Epithelial cell of alveolus of lung (primary cell): ENCODE measurements around a stretch of chr16.

- RAMPAGE, long total RNA = no peak
- RRBS = no CpG with 5 or more reads among the region's 4 CpGs
Measured at GRCh38 chr16:57776610-57777197, 25.6 kb downstream of the KIFC3 start.

GRCh38 chr16:57799307-57800148, 2.8 kb downstream of the KIFC3 start:
- RAMPAGE, long total RNA = no peak
- RRBS = no CpG with 5 or more reads among the region's 8 CpGs

DNA sequence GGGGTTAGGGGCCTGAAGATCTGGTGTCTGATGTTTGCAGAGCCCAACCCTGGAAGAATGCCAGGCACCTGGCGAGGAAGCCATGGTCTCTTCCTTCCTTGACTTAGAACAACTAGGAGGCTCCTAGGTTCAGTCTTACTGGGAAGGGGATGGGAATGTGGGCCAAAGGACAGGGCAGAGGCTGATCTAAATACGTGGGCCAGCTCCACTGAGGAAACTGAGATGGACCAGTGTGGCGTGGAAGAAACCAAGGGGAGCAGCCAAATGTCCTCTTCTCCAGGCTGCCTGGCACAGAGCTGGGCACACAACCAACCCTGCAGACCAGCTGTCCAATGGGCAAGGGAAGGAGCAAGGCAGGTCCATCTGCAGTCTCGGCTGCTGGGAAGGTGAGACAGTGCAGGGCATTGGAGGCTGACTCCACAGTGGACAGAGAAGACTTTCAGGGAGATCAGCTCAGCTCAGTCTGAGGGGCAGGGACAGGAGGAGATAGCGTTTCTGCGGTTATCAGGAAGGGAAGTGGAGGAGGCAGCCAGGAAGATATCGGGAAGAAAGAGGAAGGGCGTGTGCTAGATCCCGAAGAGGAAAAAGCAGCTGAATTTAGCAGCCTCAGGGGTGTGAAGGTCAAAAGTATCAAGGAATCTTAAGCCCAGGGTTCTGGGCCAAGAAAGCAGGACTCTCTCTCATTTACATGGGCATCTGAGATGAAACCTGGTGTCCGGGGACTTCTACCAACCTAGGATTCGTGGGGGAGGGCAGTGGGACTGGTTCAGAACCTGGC, 2.0 kb downstream of the KIFC3 start:
- RAMPAGE, long total RNA = no peak
- RRBS = no CpG with 5 or more reads among the region's 11 CpGs

DNA sequence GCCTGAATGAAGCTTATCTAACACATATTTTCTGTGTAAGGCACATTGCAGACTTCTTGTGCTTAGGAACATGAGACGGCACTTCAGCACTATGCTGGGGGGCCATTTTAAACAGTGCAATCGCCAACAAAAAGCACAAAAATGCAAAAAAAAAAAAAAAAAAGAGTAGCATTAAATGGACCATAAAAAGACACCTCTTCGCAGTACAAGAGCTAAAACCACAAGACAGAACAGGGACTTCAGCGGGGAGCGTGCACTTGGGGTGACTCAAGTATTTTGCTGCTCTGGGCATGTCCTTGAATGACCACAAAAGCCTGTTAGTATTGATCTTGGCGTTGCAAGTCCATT, 79.0 kb downstream of the CNGB1 start:
- RAMPAGE, long total RNA = no peak
- RRBS = no CpG with 5 or more reads among the region's 6 CpGs

- RAMPAGE, long total RNA = no peak
- RRBS = no CpG with 5 or more reads among the region's 8 CpGs
Measured at GRCh38 chr16:57894441-57895108, 76.4 kb downstream of the CNGB1 start.

- RAMPAGE, long total RNA = no peak
- RRBS = 67% methylated on average over 1 of the region's 7 CpGs
Measured at GRCh38 chr16:57899058-57899424, 71.9 kb downstream of the CNGB1 start.

- RAMPAGE, long total RNA = no peak
- RRBS = no CpG with 5 or more reads among the region's 3 CpGs
Measured at GRCh38 chr16:57949757-57949956, 21.3 kb downstream of the CNGB1 start.

- RAMPAGE, long total RNA = no peak
- RRBS = no CpG with 5 or more reads among the region's 13 CpGs
Measured at GRCh38 chr16:57955354-57956145, 15.4 kb downstream of the CNGB1 start.

DNA sequence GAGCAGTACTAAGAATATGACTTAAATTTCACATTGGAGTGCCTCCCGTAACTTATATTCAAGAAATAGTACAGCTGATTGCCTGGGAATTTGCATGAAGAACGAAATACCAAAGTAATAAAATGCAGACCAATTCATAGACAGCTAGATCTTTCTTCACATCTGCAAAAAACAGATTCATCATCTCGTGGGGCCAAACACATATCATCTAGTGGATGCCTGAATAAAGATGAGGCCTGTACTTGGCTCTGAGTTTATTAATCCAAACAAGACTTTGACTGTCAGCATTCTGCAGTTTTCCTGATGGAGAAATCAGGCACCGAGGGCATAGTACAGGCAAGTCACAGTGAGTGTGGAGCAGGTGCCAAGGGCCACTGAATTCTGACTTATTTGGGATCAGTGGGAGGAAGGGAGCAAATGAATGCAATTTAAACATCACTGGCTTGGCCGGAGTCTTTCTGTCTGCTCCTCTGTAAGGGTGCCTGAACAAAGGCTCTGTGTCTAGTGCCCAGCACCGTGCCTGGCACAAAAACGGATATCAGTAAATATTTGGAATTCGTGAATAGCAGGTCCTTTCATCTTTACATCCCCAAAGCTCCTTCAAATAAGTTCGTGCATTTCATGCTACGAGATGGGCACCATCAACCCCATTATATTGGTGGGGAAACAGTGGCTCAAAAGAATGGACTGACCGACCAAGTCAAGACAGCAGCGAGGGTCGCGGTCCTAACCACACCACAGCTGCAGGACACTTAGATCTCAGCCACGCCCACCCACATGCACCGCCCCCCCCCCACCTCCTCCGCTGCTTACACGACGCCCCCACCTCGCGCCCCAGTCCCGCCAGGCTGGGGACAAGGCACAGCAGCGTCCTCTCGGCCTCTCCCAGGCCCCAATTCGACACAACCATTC, 877 bp downstream of the CFAP20 start:
- RAMPAGE, long total RNA = no peak
- RRBS = no CpG with 5 or more reads among the region's 25 CpGs

- RAMPAGE, long total RNA = no peak
- RRBS = no CpG with 5 or more reads among the region's 5 CpGs
Measured at GRCh38 chr16:58236866-58237343, 12.8 kb upstream of the CCDC113 start.

DNA sequence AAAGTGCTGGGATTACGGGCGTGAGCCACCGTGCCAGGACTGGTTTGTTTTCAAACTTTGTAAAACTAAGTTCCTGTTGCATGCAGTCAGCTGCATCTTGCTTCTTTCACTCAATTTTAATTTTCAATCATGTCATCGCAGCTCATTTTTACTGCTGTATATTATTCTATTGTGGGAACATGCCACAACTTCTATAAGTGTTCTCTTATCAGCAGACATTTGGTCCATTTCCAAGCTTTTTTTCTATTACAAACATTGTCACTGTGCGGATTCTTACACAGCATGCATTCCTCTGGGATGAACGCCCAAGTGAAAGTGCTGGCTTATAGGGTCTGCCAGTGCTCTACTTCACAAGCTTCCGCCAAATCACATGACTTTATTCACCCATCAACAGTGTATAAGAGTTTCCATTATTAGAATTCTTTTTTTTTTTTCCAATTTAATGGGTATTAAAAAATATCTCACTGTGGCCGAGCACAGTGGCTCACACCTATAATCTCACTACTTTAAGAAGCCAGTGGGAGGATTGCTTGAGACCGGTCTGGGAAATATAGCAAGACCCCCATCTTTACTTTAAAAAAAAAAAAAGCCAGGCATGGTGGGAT, 22.8 kb downstream of the GINS3 start:
- RAMPAGE, long total RNA = no peak
- RRBS = no CpG with 5 or more reads among the region's 9 CpGs

DNA sequence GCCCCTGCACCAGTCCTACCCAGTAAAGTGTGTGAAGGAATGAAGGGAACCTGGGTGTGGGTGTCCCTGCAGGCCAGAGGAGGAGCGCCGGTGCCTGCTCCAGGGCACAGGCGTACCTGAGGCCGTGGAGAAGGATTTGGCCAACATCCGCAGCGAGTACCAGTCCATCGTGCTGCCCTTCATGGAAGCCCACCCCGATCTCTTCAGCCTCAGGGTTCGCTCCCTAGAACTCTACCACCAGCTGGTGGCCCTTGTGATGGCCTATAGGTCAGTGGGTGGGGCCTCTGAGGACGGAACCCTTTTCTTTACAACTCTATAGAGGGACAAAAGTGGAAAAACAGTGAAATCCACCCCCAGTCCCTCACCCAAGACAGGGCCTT, 1.1 kb downstream of the SETD6 start:
- RAMPAGE, long total RNA = no peak
- RRBS = no CpG with 5 or more reads among the region's 10 CpGs

- RAMPAGE, long total RNA = no peak
- RRBS = 1% methylated on average over 6 of the region's 55 CpGs
Measured at GRCh38 chr16:58628562-58629709, 690 bp downstream of the CNOT1 start.

DNA sequence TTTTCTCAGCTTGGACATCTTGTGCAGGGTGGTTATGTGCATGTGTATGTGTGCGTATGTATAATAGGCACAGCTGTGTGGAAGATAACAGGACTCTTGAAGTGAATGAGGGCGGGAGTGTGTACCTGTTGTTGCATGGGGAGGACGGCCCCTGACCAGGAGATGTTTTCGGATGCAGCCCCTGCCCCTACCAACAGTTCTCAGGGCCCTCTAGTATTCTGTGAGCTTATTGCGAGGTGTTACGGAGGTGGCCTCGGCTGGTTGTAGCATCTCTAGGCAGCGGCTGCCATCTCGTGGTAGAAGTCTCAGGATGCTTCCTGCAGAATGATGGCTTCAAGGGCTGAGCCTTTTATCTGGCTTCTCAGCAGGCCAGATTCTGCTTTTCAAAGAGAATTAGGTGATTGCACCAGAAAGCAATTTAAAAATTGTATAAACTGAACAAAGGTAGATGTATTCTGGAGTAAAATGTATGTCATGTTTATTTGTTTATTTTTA, 22.2 kb upstream of the GOT2 start:
- RAMPAGE, long total RNA = no peak
- RRBS = no CpG with 5 or more reads among the region's 9 CpGs

GRCh38 chr16:58792086-58792651, 58.1 kb upstream of the GOT2 start:
- RAMPAGE, long total RNA = no peak
- RRBS = no CpG with 5 or more reads among the region's 3 CpGs

DNA sequence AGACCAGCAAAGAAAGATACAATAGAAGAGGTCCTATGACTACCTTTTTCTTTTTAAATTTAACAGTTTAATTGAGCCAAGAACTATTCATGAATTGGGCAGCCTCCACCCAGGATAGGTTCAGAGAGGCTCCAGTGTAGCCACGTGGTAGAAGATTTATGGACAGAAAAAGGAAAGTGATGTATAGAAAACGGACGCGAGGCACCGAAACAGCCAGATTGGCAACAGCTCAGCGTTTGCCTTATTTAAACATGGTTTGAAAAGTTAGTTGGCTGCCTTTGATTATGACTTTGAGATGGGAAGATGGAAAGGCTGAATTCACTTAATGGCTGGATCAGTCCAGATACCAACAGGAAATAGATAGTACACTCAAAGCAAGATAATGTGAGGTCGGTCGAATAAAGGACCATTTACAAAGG, 147.6 kb upstream of the GOT2 start:
- RAMPAGE, long total RNA = no peak
- RRBS = no CpG with 5 or more reads among the region's 8 CpGs

DNA sequence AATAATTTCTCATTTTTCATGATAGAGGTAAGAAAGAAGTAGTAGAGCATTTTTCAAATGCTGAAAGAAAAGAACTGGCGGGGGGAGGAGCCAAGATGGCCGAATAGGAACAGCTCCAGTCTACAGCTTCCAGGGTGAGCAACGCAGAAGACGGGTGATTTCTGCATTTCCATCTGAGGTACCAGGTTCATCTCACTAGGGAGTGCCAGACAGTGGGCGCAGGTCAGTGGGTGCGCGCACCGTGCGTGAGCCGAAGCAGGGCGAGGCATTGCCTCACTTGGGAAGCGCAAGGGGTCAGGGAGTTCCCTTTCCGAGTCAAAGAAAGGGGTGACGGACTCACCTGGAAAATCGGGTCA, 1513.6 kb downstream of the CDH8 start:
- RAMPAGE, long total RNA = no peak
- RRBS = no CpG with 5 or more reads among the region's 15 CpGs

DNA sequence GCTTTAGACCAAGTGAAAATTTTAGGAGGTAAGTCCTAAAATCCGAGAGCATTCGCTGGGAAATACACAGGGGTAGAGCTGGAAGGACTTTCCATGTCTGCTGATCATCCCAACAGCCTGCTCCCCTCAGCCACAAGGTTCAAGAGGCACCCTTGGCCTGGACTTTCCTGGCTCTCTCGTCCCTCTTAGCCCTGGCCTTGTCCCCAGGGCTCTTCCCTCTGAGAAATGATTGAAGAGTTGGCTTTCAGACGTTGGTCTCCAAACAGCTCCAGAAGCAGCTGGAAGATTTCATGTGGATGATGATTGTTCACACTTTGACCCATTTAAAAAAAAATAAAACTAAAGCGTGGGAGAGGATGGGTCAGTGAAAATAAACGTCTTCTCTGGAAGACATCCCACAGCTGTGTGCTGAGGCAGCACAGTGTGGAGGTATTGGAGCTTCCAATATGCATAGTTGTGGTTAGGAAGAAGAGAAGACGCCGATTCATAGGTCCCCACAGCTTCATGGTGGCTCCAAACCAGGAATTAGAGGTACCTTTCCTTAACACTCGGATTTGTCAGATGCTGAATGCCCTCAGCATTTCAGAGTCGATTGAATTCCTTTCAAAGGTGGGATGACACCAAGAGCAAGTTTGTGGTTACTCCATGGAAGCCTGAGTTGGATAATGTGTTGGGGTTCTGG, 54.8 kb upstream of the CDH11 start:
- RAMPAGE, long total RNA = no peak
- RRBS = no CpG with 5 or more reads among the region's 10 CpGs

DNA sequence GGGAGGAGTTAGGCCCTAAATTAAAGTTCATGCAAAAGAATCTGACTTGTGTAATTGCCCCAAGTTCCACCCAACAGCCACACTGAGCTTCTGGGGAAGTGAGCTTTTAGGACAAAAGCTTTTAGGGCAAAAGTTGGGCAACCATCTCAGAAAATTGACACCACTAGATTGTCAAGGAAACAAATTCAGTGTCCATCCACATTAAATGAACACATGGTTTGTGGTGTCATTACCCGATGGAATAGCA, 613.0 kb upstream of the CDH11 start:
- RAMPAGE, long total RNA = no peak
- RRBS = no CpG with 5 or more reads among the region's 1 CpG

GRCh38 chr16:65965605-65965922, 400.9 kb upstream of the CDH5 start:
- RAMPAGE, long total RNA = no peak
- RRBS = no CpG with 5 or more reads among the region's 4 CpGs